SK-N-DZ (cell line): ENCODE measurements around a stretch of chr6.

DNA sequence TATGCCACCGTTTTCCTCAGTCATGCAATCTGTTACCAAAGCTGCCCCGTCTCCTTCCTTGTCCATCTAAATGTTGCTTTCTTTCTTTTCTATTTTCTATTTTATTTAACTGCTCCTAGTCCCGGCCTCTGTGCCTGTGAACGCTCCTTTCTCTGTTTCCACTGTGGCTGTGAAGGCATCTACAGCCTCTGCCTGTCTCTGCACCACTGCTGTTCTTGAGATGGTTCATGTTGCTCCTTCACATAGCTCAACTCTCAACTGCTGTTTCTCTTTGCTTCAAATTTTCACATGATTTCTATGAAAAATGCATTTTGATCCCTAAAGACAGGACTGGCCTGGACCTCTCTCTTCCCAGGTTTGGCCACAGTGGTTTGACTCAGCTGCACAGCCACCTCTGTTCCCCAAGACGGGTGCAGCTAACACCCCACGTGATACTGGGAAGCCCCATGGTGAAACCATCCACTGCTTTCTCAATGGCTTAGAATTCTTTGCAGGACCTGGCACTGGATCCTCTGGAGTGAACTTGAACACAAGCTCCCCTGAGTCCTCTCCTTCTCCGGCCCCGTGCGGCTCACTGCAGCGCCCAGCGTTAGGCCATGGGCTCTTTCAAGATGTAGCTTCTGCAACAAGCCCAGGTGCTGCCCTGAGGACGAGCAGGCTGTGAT, 58.5 kb upstream of the MPC1 start:
RAMPAGE:
- cytosol, long total RNA = no peak
- nucleus, long total RNA = no peak

RAMPAGE:
- cytosol, long total RNA = no peak
- nucleus, long total RNA = no peak
Measured at GRCh38 chr6:166538623-166538844, 47.9 kb downstream of the RAMACL start.

DNA sequence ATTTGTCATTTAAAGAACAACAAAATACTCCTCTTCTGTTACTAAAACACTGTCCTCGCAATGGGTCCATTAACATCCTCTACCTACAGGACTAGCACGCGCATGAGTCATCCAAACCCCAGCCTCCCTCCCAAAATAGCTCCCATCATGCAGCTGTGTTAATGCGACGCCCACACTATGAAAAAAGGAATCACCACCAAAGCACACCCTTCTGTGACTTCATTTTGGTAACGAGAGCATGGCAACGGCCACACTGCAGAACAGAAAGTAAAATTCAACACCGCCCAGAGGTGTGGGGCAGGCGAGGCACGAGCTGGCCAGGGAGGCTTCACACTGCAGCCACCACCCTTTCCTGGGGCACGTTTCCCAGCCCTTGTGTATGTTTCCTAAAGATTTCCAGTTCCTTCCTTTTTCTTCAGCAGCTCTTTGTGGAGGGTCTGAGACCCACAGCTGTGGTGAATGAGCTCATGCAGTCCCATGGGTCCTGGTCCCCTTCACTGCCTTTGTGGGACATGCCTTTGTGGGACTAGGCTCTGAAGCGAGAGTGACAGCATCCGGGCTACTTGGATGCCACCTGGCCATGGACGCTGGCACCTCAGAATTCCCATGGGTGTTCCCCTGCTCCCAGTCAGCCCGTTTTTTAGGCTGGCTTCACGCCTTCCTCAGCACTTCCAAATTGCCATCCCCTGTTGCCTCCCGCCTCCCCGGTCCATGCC, 45.4 kb downstream of the RAMACL start:
RAMPAGE:
- cytosol, long total RNA = no peak
- nucleus, long total RNA = no peak

GRCh38 chr6:166590986-166591736, 4.7 kb upstream of the RAMACL start:
RAMPAGE:
- cytosol, long total RNA = no peak
- nucleus, long total RNA = no peak

DNA sequence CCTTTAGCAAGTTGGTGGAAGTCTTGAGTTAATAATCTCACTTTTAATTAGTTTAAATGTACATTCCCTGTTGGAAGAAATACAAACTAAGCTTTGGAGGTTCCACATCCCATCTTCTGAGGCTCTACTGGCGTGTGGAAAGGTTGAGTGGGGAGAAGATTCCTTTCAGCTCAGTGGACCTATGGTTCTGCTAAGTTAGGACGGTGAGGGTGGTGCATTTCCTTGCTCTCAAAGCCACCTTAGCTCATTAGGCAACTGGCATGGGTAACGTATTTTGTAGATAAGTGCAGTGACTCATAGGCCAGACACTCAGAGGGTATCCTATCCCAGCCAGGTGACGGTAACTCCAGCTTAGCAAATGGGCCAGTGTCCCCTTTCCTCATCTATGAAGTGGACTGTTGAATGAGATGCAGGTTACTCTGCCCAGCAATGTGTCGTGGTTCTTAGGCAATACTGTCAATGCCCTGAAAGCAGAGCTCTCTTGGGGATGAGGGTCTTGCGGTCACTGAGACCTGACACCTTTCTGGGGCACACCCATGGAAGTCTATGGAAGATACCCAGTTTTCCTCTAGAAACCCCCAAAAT, 3.7 kb downstream of the RPS6KA2 start:
RAMPAGE:
- cytosol, long total RNA = no peak
- nucleus, long total RNA = no peak

DNA sequence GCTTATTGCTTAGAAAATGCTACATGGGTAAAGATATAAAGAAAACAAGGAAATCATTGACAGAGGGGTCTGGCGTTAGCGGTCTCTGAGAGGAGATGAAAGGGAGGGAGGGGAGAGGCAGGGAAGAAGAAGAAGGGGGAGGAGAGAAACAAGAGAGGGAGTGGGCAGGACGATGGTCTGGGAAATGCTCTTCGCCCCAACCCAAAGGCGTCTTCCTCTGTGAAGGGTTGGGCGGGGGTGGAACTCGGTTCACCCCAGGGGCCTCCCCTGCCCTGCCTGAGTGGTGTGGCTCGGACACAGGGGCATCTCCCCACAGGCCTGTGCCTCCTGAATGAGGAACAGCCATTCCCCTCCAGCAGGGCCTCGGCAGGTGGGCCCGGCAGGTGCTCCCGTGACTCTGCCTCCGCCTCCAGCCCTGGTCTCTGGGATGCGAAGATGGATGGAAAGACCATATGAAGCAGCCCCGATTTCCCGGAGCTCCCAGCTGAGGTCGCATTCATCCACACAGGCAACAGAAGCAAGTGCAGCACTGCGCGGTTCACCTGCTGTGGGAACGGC, 29.2 kb upstream of the RPS6KA2 start:
RAMPAGE:
- cytosol, long total RNA = no peak
- nucleus, long total RNA = no peak

GRCh38 chr6:166824428-166825221, 131.7 kb downstream of the RNASET2 start:
RAMPAGE:
- cytosol, long total RNA = no peak
- nucleus, long total RNA = no peak

RAMPAGE:
- cytosol, long total RNA = no peak
- nucleus, long total RNA = no peak
Measured at GRCh38 chr6:166862743-166863211, 93.6 kb downstream of the RNASET2 start.

GRCh38 chr6:166949788-166950615, 6.3 kb downstream of the RNASET2 start:
RAMPAGE:
- cytosol, long total RNA = no peak
- nucleus, long total RNA = no peak

GRCh38 chr6:167047535-167047998, 48.4 kb downstream of the CEP43 start:
RAMPAGE:
- cytosol, long total RNA = no peak
- nucleus, long total RNA = no peak

DNA sequence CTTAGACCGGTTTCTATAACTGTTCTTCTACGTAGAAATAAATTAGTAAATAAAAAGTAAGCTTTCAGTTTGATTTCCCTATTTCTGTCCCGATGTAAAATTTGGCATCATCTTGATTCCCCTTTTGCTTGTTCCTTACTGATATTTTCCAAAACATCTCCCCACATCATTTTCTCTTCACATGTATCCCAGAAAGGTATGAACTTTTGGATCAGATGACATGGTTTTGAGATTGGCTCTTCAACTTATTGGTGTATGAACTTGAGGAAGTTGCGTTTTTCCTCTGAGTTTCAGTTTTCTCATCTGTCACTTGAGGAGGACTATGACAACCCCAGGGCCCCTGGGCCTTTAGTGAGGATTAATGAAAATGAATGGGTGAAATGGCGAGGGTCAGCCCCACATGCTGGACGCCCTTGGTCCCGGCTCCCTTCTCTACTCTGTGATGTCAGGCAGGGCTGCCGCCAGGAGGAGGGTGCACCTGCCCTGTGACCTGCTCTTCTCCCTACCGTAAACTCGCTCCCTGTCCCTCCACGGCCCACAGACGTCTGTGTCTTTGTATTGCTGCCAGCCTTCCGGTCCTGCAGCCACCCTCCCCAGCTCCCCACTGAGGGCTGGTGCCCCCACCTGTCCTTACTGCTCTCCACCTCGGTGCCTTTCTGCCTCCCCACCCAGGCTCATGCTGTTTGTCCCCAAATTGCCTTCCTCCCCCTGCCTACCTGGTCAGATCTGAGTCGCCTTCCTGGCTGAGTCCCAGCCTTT, 4.2 kb upstream of the CCR6 start:
RAMPAGE:
- cytosol, long total RNA = no peak
- nucleus, long total RNA = no peak

DNA sequence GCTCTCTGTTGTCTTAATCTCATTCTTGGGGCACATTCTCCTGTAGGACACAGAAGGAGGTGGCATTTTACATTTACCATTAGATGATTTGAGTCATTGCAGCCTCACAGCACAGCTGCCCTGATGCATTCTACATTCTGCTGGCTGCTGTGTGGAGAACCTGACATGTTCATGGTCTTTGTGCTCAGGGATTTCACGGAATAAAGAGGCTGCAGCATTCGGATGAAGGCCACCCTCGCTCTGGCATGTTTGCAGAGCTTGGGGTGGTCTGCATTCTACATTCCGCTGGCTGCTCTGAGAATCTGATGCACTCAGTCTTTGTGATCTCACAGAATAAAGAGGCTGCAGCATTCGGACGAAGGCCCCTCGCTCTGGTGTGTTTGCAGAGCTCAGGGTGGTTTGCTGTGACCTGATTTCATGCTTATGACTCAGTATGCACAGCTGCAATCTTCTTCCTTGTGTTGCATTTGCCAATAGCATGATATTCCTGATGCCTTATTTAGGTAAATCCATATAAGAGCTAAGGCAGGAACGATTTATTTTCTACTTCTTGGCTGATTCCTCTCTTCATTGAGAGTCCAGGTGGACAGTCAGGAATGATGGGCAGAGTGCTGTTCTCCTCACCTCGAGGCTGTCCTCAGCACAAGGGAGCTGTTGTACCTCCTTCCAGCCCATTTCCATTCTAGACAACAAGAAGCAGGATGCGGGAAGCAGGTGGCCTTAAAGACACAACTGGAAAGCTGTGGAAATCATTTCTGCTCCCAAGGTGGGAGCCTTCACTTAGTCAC, 16.6 kb downstream of the GPR31 start:
RAMPAGE:
- cytosol, long total RNA = no peak
- nucleus, long total RNA = no peak

DNA sequence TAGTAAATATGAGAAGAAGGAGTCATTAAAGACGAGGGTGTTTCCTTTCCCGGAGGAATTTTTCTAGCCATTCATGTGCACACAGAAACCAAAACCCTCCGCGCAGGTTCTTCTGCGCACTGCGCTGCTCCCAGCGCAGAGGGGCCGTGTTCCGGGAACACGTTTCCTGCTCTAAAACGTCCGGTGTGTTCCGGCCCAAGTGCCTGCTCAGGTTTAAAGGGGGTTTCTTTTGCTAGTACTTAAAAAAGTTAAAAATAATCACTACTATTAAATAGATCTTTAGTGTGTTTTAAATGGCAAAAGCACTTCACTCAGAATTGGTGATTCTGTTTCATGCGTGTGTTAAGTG, 11.6 kb downstream of the GPR31 start:
RAMPAGE:
- cytosol, long total RNA = no peak
- nucleus, long total RNA = no peak

RAMPAGE:
- cytosol, long total RNA = no peak
- nucleus, long total RNA = no peak
Measured at GRCh38 chr6:167266226-167266792, 24.8 kb upstream of the UNC93A start.

GRCh38 chr6:167498934-167499783, 174.3 kb downstream of the TTLL2 start:
RAMPAGE:
- cytosol, long total RNA = no peak
- nucleus, long total RNA = no peak

GRCh38 chr6:167572874-167573325, 248.0 kb downstream of the TTLL2 start:
RAMPAGE:
- cytosol, long total RNA = no peak
- nucleus, long total RNA = no peak

DNA sequence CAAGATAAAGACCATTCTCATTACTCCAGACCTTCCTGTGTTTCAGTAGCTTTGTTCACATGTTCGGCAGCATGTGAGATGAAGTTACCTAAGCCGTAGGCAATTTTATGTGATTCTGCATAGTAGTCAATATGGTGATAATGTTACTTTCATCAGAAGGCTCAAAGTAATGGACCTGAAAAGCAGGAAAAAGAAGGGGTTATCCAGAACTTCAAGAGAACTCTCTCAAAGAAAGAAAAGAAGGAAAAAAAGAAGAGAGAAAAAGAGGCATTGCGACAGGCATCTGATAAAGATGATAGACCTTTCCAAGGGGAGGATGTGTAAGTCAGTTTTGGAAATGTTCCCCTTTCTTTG, 45.3 kb downstream of the AFDN start:
RAMPAGE:
- cytosol, long total RNA = no peak
- nucleus, long total RNA = no peak

GRCh38 chr6:168070527-168071040, 8.4 kb downstream of the FRMD1 start:
RAMPAGE:
- cytosol, long total RNA = no peak
- nucleus, long total RNA = no peak

DNA sequence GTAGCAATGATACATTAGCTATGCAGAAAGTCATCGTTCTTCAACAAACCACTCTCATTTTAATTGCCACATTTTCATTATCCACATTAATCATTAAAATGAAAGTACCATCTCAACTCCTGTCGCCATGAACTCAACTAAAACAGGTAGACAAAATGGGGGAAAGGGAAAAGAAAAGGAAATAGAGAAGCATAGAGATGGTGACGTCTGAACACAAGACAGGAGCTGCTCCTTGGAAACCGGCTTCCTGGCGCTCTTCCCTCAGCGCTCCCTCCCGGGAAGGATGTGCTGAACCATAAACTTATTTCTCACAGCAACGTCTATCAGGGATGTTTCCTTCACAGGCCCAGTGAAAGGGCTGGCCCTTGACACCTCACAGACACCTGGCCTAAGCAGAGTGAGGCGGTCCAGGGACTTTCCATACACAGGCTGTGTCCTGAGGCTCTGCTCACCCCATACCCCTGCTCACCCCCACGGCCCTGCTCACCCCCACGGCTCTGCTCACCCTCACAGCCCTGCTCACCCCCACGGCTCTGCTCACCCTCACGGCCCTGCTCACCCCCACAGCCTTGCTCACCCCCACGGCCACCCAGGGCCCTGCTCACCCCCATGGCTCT, 839 bp downstream of the FRMD1 start:
RAMPAGE:
- cytosol, long total RNA = no peak
- nucleus, long total RNA = no peak

RAMPAGE:
- cytosol, long total RNA = no peak
- nucleus, long total RNA = no peak
Measured at GRCh38 chr6:168207043-168207284, 112.6 kb downstream of the DACT2 start.